Endothelial cell of umbilical vein (primary cell): ENCODE measurements around the genes NATD1 and MAP2K3.

DNA sequence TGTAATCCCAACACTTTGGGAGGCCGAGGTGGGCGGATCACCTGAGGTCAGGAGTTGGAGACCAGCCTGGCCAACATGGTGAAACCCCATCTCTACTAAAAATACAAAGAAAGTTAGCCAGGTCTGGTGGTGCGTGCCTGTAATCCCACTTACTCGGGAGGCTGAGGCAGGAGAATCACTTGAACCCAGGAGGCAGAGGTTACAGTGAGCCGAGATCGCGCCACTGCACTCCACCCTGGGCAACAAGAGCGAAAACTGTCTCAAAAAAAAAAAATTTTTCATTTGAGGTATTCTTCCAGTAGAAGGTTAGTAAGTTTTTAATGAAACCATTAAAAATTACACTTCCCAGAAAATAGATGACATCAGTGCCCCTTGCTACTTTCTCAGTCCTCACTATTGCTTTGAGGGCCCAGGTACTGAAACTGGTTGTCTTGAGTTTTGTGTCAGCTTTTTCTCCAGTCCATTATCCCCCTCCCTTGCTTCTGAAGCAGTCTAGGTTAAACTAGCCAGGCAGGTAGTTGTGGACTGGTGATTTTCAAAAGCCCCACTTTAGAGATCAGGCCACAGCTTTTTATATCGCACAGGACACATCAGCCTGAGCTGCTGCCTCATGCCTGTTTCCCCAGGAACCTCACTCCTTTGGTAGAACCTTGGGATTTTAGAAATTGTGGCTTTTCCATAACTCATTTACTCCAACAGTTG is 10.9 kb downstream of the SMCR8 start:
- PRO-cap = no peak
CAGE:
- cytosol, long polyA minus RNA = no peak
- cytosol, long polyA plus RNA = no peak
- long polyA plus RNA = no peak
- nucleus, long polyA minus RNA = no peak
- nucleus, long polyA plus RNA = no peak

DNA sequence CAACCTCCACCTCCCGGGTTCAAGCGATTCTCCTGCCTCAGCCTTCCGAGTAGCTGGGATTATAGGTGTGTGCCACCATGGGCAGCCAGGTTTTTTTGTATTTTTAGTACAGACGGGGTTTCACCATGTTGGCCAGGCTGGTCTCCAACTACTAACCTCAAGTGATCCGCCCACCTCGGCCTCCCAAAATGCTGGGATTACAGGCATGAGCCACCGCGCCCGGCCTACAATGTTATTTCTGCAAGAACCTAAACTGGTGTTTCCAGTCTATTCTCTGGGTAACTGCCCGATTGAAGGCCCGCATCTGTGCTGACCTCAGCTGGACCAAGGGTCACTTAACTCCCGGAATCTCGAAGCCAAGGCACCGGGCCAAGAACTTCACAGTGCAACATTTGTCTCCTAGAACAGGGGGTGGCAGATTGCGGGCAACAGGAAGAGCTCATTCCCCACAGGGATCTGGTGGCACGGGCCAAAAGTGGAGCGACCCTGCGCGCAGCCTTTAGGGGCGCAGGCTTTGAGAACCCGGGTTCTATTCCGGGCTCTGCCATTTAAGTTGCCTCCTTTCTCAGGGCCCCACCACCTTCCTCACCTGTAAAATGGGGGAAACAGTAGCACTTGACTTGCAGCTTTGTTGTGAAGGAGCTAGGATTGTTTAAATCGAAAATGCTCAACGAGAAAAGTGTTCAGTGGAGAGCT is 803 bp downstream of the SHMT1 start:
- PRO-cap = no peak
CAGE:
- cytosol, long polyA minus RNA = no peak
- cytosol, long polyA plus RNA = no peak
- long polyA plus RNA = no peak
- nucleus, long polyA minus RNA = no peak
- nucleus, long polyA plus RNA = no peak

GRCh38 chr17:19021400-19022018 is 16.9 kb upstream of the FAM83G start:
- PRO-cap = no peak
CAGE:
- cytosol, long polyA minus RNA = no peak
- cytosol, long polyA plus RNA = no peak
- long polyA plus RNA = no peak
- nucleus, long polyA minus RNA = no peak
- nucleus, long polyA plus RNA = no peak

- PRO-cap = no peak
CAGE:
- cytosol, long polyA minus RNA = no peak
- cytosol, long polyA plus RNA = no peak
- long polyA plus RNA = no peak
- nucleus, long polyA minus RNA = no peak
- nucleus, long polyA plus RNA = no peak
Observed at GRCh38 chr17:19247315-19248078, 10.3 kb downstream of the EPN2 start.

DNA sequence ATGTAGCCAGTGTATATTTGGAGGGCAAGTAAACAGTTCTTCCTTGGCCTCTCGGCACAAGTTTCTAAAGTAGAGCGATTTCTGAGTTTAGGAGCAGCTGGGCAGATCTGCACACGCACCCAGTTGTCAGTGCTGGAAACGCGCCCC is 26.6 kb downstream of the EPN2 start:
- PRO-cap = no peak
CAGE:
- cytosol, long polyA minus RNA = no peak
- cytosol, long polyA plus RNA = no peak
- long polyA plus RNA = no peak
- nucleus, long polyA minus RNA = no peak
- nucleus, long polyA plus RNA = no peak

DNA sequence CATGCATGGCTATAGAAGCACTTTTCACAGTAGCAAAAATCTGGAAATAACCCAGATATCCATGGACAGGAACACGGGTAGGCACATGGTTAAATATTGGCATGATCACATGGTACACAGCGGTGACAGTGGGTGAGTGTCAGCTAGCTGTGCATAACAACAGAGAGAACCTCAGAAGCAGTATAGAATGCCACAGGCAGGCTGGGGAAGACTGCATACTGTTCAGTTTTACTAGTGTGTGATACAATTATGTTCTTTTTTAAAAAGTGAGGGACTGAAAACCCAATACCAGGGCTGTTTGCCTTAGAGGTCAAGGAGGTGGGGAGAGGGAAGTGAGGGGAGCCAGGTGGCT is 31.5 kb downstream of the EPN2 start:
- PRO-cap = no peak
CAGE:
- cytosol, long polyA minus RNA = no peak
- cytosol, long polyA plus RNA = no peak
- long polyA plus RNA = no peak
- nucleus, long polyA minus RNA = no peak
- nucleus, long polyA plus RNA = no peak

DNA sequence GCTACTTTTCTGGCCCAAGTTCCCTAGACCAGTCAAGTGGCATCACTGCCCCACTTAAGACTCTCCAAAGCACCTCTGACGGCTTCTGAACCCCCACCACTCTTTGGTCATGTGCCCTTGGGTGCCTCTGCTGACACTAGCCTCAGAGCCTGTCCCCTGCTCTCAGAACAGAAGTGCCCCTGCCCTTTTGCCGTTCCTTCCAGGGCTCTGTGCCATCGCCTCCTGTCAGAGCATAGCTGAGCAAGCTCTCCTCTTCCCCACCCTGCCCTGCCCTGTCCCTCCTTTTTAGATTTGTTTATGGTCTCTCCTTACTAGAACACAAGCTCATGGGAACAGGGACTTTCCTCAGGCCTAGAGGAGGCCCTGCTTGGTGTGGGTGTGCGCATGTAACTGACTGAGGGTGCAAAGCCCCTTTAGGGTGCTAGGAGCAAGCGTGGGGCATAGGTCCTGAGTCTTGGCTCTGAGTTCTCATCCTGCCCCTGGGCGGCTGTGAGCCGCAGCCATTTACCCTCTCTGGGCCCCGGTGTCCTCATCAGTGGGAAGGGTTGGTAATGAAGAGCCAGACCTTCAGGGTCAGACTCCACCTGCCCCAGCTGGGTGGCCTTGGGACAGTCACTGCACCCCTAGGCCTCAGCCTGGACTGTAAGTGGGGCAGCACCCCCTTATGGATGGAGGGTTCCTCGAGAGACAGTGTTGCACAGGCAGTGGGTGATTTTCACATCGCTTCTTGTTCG is 60.8 kb downstream of the B9D1 start:
- PRO-cap = no peak
CAGE:
- cytosol, long polyA minus RNA = no peak
- cytosol, long polyA plus RNA = no peak
- long polyA plus RNA = no peak
- nucleus, long polyA minus RNA = no peak
- nucleus, long polyA plus RNA = no peak

DNA sequence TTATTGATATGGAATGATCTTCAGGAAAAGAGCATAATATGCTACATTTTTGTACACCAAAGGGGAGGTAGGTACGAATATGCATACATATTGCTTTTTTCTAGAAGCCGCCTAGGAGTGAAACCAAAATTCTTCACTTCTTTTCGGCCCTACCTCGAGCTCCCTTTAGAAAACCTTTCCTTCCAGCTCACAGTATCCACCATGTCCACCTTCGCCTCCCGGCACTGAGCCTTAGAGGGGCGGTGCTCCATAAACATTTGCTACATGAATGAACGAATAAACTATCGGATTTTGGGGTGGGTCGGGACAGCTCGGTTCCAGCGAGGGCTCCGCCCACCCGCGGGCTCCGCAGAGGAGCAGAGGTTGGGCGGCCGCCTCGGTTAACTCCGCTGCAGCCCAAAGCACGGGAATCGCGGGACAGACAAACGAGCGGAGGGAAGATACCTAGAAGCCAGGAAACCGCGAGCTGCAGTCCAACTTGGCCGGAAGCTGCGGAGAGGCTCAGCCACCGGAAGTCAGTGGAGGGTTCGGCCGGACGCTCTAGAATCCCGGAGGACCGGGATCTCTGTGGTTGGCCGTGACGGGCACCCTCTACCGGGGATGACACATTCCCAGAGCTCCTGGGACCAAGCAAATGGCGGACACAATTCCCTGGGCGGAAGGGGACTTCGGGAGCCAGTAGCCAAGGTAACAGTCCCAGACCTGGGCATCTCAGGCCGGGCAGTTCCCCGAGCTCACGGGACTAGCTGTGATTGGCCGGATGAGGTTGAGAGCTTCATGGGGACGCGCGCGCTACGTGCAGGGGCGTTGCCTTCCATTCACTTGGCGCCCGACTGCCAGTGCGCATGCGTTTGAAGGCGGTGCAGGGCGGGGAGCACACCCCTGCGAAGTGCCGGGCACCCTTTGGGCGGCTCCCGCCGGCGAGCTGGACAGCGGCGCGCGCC is 611 bp upstream of the MAPK7 start:
- PRO-cap = bidirectional peak, plus-strand start at position 284 of the sequence, minus-strand start at position 226 of the sequence; bidirectional peak, plus-strand start at position 614 of the sequence, minus-strand start at position 470 of the sequence; bidirectional peak, plus-strand start outside the sequence, minus-strand start at position 744 of the sequence
CAGE:
- cytosol, long polyA minus RNA = start-site peak on the plus strand centred at position 579 of the sequence, 73 bp wide, 15 reads; start-site peak on the plus strand centred at position 810 of the sequence, 102 bp wide, 6 reads
- cytosol, long polyA plus RNA = no peak
- long polyA plus RNA = start-site peak on the plus strand centred at position 560 of the sequence, 112 bp wide, 20 and 19 reads in 2 replicates
- nucleus, long polyA minus RNA = start-site peak on the minus strand centred at position 498 of the sequence, 10 bp wide, 21 reads; start-site peak on the plus strand centred at position 622 of the sequence, 16 bp wide, 20 reads; start-site peak on the minus strand centred at position 739 of the sequence, 177 bp wide, 23 reads
- nucleus, long polyA plus RNA = no peak

GRCh38 chr17:19448370-19449477 is 37.7 kb downstream of the RNF112 start:
- PRO-cap = bidirectional peak, plus-strand start at chr17:19449091, minus-strand start at chr17:19448807
CAGE:
- cytosol, long polyA minus RNA = no peak
- cytosol, long polyA plus RNA = no peak
- long polyA plus RNA = no peak
- nucleus, long polyA minus RNA = no peak
- nucleus, long polyA plus RNA = no peak

DNA sequence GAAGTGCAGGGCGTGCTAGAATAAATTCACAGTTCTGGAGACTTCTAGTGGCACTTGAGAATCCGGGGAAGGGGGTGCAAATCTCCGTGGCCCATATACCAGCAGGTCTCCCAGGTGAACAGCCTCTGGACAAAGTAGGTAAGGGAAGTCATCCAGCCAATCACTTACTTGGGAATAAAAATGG is 41.4 kb downstream of the RNF112 start:
- PRO-cap = no peak
CAGE:
- cytosol, long polyA minus RNA = no peak
- cytosol, long polyA plus RNA = no peak
- long polyA plus RNA = no peak
- nucleus, long polyA minus RNA = no peak
- nucleus, long polyA plus RNA = no peak

GRCh38 chr17:19460696-19461613 is 49.9 kb downstream of the RNF112 start:
- PRO-cap = no peak
CAGE:
- cytosol, long polyA minus RNA = no peak
- cytosol, long polyA plus RNA = no peak
- long polyA plus RNA = no peak
- nucleus, long polyA minus RNA = no peak
- nucleus, long polyA plus RNA = no peak

- PRO-cap = no peak
CAGE:
- cytosol, long polyA minus RNA = no peak
- cytosol, long polyA plus RNA = no peak
- long polyA plus RNA = no peak
- nucleus, long polyA minus RNA = no peak
- nucleus, long polyA plus RNA = no peak
Observed at GRCh38 chr17:19727143-19727970, 11.0 kb upstream of the SLC47A2 start.

GRCh38 chr17:20155380-20156160 is 146.4 kb downstream of the SPECC1 start:
- PRO-cap = bidirectional peak, plus-strand start at chr17:20156078, minus-strand start at chr17:20155850
CAGE:
- cytosol, long polyA minus RNA = no peak
- cytosol, long polyA plus RNA = no peak
- long polyA plus RNA = no peak
- nucleus, long polyA minus RNA = no peak
- nucleus, long polyA plus RNA = no peak

GRCh38 chr17:20313700-20314352 is 153.5 kb downstream of the LGALS9B start:
- PRO-cap = no peak
CAGE:
- cytosol, long polyA minus RNA = no peak
- cytosol, long polyA plus RNA = no peak
- long polyA plus RNA = no peak
- nucleus, long polyA minus RNA = no peak
- nucleus, long polyA plus RNA = no peak

DNA sequence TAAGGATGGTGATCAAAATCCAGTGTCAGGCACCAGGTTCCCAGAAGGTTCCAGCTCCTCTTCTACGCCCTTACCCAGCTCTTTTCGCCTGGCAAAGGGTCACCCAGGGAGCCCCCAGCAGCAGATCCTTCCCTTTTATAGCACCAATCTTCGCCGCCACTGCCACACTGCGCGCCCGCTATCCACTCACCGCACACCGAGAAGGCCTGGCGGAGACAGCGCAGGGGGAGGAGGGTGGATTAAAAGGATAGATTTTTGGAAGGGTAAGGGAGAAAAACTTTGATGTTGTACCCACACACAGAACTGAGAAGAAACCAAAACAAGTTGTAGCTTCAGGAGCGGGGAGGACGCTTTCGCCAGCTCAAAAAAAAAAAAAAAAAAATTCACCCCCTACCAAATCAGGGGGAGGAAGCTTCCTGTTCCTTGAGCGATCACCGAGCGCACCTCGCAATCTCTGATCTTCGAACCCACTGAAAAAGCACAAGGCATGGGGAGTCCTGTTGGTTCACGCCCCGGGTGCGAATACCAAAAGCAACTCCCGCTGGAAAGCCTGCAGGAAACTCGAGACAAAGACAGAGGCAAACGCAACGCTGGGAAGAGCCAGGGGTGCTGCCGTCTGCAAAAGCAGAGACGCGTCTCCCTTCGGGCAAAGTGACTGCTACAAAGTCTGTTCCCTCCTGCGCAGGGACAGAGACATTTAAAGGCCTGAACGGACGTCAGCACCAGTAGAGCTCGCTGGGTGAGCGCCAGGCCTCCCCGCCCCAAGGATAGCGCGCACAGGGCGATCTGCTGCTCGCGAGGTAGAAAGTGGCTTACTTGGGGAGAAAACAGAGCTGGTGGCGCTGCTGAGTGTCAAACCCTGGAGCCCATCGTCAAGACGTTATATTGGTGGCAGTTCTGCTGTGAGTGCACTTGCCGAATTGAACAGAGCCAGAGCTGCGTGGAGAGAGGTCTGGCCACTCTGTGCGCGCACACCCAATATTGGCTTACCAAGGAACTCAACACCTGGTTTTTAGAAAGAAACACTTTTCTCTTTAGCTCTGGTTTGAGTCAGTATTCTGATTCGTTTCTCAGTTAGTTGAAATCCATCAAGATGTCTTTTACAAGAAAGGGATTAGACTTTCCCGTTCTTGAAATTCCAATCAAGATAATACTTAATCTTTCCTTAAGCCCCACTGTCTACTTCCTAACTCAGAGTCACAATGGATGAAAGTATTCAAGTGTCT is 190.4 kb downstream of the USP22 start:
- PRO-cap = no peak
CAGE:
- cytosol, long polyA minus RNA = no peak
- cytosol, long polyA plus RNA = no peak
- long polyA plus RNA = no peak
- nucleus, long polyA minus RNA = no peak
- nucleus, long polyA plus RNA = no peak

- PRO-cap = no peak
CAGE:
- cytosol, long polyA minus RNA = no peak
- cytosol, long polyA plus RNA = no peak
- long polyA plus RNA = no peak
- nucleus, long polyA minus RNA = no peak
- nucleus, long polyA plus RNA = no peak
Observed at GRCh38 chr17:20867728-20868391, 175.0 kb downstream of the USP22 start.

DNA sequence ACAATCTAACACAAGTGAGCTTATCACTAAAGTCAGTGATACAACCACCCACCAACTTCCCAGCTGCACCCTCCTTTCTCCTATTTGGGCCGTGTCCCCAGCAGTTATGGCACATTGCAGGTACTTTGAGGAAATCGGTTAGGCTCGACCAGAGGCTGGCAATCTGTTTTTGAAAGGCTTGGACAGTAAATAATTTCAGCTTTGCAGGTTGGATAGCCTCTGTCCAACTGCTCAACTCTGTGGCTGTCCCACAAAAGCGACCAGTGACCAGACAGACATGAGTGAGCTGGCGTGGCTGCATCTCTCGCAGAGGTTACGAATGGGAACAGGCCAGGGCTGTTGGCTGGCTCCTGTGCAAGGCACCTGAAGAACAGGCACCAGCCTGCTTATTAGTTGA is 25.9 kb downstream of the USP22 start:
- PRO-cap = no peak
CAGE:
- cytosol, long polyA minus RNA = no peak
- cytosol, long polyA plus RNA = no peak
- long polyA plus RNA = no peak
- nucleus, long polyA minus RNA = no peak
- nucleus, long polyA plus RNA = no peak

DNA sequence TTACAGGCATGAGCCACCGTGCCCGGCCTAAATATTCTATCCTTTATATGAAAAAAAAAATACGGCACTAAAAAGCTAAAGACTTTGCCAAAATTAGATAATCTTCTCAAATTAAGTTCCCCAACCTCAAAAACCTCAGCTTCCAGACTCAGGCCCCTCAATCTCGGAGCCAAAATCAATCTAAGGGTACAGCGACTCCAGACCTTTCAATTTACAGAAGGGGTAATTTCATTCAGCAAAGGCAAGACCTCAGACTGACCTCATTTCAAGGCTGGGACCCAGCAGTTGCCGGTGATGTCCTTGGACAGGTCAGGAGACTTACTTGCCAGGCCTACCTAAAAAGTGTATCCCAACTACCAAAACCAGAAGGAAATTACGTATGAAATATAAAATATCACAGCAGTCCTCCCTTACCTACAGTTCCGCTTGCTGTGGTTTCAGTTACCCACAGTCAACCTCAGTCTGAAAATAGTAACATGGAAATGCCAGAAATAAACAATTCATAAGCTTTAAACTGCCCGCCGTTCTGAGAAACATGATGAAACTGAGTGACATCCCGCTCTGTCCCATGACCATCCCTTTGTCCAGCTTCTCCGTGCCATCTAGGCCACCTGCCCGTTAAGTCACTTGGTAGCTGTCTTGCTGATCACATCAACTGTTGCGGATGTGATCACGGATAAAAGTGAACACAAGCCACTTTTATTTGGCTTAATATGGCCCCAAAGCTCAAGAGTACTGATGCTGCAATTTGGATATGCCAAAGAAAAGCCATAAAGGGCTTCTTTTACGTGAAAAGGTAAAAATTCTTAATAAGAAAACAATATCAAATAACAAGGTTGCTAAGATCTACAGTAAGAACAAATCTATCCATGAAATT is 8.6 kb downstream of the USP22 start:
- PRO-cap = no peak
CAGE:
- cytosol, long polyA minus RNA = no peak
- cytosol, long polyA plus RNA = no peak
- long polyA plus RNA = no peak
- nucleus, long polyA minus RNA = no peak
- nucleus, long polyA plus RNA = no peak

DNA sequence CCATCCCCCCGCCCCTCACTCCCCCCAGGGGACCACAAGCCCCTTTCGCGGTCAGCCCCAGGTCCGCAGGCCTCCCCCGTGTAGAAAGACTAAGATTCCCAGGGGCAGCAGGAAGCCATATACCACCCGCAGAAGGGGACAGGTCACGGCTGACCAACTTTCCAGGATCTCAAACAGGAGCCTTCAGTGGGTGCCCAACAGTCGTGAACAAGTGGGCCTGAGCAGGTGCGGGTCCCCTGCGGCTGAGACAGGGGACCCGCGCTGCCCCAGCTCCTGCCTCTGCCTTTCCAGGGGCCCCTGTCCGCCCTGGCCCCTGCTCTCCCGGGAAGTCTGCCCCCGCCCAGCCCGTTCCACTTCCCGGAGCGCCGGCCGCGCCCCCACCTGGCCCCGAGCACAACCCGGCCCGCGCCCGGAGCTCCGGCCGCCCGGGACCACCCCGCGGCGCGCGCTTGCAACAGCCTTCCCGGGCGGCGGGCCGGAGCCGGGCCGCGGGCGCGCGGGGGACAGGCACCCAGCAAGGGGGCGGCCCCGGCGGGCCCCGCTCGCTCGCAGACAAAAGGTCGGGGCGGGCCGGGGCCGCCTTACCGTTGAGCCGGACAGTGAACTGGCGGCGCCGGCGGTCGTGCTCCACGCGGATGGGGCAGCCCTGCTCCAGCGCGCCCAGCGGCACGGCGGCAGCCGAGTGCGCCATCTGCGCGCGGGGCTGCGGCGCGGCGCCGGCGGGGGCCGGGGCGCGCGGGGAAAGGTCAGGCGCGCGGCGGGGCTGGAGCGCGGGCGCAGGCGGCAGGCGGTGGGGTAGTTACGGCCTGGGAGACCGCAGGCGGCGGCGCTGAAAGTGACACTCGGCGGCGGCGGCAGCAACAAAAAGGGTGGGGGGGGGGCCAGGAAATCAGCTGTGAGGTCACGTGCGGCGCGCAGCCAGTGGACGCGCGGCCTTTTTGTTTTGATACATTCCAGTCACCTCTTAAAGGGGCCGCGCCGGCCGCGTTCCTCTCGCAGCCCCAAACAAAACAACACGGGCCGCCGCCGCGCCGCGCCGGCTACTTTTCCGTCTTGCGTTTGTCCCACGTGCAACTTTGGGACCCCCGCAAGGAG is at the start of gene NATD1:
NATD1 (minus strand) TSS at position 837 of the 1,095 bp plus-strand sequence.
- PRO-cap = bidirectional peak, plus-strand start at position 1,004 of the sequence, minus-strand start at position 837 of the sequence
CAGE:
- cytosol, long polyA minus RNA = no peak
- cytosol, long polyA plus RNA = no peak
- long polyA plus RNA = no peak
- nucleus, long polyA minus RNA = start-site peak on the minus strand centred at position 841 of the sequence, 8 bp wide, 20 reads
- nucleus, long polyA plus RNA = no peak

DNA sequence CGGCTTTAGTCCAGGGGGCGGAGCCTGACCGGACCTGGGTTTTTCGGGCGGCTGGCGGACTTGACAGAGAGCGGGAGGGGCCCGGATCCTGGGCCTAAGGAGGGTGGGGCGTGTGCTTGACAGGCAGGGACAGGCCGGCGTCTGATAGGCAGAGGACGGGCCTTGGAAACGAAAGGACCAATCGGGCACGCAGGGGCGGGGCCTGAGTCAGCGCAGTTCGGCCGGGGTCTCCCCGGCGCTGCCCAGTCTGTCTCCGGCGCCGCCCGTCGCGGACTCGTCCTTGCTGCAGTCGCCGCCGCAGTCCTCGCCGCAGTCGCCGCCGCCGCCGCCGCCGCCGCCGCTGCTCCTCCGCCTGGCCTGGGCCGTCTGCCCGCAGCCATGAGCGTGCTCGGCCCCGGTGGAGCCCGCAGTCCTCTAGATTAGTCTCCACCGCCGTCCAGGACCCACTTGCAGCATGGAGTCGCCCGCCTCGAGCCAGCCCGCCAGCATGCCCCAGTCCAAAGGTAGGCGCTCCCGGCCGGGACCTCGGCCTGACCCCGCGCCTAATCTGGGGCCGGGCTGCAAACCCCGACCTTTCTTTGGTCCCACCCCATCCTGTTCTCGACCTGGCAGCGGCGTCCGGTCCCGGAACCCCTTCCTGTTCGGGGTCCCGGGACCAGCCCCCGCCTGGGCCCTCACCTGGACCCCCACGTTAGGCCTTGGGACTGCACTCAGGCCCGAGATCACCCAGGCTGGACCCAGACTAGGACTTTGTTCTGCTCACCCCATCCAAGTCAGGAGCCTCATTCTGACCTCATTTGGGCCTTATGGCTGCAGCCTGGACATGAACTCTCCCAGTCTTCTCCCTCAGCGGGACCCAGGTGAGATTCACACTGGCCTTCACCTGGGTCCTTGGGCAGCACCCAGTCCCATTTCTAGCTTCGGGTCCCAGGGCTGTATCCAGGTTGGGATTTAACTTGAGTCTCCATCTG is at the start of gene MAP2K3:
MAP2K3 (plus strand) TSS at position 245 of the 971 bp plus-strand sequence.
- PRO-cap = bidirectional peak, plus-strand start at position 245 of the sequence, minus-strand start outside the sequence; unidirectional peak, minus-strand start at position 349 of the sequence
CAGE:
- cytosol, long polyA minus RNA = no peak
- cytosol, long polyA plus RNA = start-site peak on the plus strand centred at position 262 of the sequence, 43 bp wide, 97 and 103 reads in 2 replicates
- long polyA plus RNA = no peak
- nucleus, long polyA minus RNA = start-site peak on the plus strand centred at position 259 of the sequence, 37 bp wide, 112 reads
- nucleus, long polyA plus RNA = start-site peak on the plus strand centred at position 241 of the sequence, 73 bp wide, 32 and 30 reads in 2 replicates